Rectum (tissue), 1 donor: ENCODE measurements around the gene MUCL3.

GRCh38 chr6:30110921-30112113 is 1.6 kb downstream of the TRIM31 start:
- PRO-cap: bidirectional peak, plus-strand start at chr6:30111483, minus-strand start at chr6:30111448

DNA sequence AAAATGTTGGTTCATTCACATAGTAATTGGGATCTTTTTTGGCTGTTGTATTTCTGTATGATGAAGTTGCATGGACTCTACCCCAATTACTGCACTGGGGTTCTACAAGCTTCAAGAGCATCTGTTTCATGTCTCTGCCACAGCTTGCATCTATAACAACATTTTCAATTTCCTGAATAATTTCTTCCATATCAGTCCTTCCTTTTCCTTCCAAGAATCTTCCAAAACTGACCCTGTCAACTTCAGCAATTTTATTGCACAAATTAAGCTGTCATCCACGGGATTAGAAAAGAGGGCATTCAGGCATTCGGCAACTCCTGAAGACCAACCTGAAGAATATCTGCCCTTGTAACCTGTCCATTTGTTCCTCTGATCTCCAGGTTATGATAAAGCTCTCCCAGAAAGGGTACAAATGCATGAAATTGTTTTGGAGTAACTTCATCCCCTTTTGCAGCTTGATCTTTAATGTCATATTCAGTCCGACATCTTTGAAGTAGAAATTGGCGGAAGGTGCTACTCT is 23.8 kb downstream of the TRIM15 start:
- PRO-cap: no peak

GRCh38 chr6:30189170-30189571 is 24.0 kb downstream of the TRIM26 start:
- PRO-cap: no peak

- PRO-cap: bidirectional peak, plus-strand start at chr6:30213792, minus-strand start at chr6:30213809
Observed at GRCh38 chr6:30213703-30213910, 401 bp upstream of the TRIM26 start.

- PRO-cap: no peak
Observed at GRCh38 chr6:30285910-30286544, 40.7 kb upstream of the TRIM39 start.

DNA sequence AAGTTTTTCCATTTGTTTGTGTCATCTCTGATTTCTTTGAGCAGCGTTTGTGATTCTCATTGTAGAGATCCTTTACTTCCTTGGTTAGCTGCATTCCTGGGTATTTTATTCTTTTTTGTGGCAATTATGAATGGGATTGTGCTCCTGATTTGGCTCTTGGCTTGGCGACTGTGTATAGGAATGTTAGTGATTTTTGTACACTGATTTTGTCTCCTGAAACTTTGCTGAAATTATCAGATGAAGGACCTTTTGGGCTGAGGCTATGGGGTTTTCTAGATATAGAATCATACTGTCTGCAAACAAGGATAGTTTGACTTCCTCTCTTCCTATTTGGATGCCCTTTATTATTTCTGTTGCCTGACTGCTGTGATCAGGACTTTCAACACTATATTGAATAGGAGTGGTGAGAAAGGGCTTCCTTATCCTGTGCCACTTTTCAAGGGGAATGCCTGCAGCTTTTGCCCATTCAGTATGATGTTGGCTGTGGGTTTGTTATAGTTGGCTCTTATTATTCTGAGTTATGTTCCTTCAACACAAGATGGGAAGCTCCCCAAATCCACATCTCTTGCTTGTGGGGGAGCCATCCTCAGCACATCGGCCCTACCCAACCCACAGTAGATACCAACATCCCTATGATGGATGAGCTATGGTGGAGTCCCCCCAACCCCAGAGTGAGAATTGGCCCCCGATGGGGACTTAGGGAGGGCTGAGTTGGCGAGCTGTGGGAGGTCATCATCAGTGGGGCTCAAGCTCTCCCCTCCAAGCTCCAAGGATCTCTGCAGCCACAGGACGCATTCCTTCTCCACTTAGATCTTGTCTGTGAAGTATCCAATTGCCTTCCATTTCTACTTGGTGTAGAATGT is 38.4 kb upstream of the TRIM39 start:
- PRO-cap: no peak

DNA sequence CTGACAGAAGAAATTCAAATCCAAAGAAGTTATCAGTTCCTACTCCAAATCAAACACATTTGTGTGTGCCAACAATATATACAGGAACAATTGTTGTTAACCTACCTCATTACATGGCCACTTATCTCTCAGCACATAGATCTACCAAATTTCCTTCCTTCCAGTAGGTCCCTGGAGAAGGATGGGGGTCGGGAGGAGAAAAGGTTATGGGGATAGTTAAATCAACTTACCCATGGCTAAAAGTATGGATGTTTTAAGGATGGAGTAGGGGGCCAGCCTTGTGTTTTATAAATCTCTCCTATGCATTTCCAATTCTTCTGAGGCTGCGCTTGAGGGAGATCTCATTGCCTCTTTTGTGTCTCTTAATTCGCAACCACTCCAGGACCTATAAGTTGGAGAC is 1.1 kb downstream of the TRIM39 start:
- PRO-cap: no peak

DNA sequence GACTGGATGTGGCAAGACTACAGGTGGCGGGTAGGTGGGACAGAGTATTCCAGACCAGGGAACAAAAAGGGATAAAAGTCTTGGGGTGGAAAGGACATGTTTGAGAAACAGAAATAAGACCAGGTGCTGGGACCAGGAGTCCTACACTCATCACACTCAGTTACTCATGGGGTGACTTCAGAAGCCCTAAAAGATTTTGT is 21.2 kb downstream of the GNL1 start:
- PRO-cap: no peak

DNA sequence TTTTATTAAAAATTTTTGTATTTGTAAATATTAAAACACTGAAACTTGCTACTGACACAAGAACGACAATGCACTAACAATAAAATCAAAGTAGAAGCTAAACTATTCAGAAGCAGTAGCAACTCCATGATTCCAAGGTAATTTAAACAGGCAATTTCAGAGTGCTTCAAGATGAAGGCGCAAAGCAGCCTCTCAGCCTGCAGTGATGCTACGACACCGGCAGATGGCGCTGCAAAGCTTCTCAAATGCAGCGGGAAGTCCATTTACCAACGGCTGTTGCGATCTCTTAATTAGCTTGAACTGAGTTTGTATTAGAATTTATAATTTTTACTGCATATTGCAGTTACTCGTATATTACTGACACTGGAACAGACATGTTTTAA is 14.9 kb downstream of the GNL1 start:
- PRO-cap: no peak

- PRO-cap: unidirectional peak, minus-strand start at chr6:30570965; unidirectional peak, minus-strand start at chr6:30571079; bidirectional peak, plus-strand start at chr6:30571451, minus-strand start at chr6:30571254
Observed at GRCh38 chr6:30570516-30571358, 505 bp upstream of the ABCF1 start.

DNA sequence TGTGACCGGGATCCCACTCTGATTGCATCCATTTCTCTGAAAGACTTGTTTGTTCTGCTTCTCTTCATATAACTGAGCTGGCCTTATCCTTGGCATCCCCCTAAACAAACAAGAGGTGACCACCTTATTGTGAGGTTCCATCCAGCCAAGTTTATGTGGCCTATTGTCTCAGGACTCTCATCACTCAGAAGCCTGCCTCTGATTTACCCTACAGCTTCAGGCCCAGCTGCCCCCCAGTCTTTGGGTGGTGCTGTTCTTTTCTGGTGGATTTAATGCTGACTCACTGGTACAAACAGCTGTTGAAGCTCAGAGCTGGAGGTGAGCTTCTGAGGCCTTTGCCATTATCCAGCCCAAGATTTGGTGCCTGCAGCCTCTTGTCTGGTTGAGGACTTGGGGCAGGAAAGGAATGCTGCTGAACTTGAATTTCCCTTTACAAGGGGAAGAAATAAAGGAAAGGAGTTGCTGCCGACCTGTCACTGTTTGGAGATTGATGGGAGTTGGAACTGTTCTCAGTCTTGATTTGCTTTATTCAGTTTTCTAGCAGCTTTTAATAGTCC is 19.7 kb downstream of the ABCF1 start:
- PRO-cap: no peak

DNA sequence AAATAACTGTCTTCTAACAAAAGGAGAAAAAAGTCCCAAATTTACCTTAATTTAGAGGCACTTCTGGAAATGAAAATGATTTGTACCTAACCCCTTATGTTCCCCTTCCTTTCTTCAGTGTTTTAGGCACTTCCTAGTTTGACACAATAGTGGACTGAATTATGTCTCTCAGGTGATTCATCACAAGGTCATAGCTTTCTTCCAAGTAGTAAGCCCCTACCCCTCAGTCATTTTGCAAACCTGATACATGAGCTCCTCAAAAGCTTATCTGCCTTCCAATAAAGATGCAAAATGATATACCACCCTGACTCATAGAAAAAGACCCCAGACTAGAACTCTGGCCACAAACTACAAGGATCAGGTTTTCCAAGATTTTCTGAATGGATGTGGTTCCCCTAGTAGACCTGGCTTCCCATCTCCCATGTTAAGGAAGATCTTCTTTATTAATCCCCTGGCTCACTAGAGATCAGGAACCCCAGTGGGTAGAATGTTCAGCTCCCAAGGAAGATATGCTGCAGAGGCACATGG is 3.7 kb downstream of the PPP1R10 start:
- PRO-cap: unidirectional peak, minus-strand start at position 231 of the sequence

- PRO-cap: unidirectional peak, plus-strand start at chr6:30665542
Observed at GRCh38 chr6:30665487-30665689, 7.4 kb downstream of the DHX16 start.

GRCh38 chr6:30729469-30730331 is 9.5 kb downstream of the TUBB start:
- PRO-cap: no peak

DNA sequence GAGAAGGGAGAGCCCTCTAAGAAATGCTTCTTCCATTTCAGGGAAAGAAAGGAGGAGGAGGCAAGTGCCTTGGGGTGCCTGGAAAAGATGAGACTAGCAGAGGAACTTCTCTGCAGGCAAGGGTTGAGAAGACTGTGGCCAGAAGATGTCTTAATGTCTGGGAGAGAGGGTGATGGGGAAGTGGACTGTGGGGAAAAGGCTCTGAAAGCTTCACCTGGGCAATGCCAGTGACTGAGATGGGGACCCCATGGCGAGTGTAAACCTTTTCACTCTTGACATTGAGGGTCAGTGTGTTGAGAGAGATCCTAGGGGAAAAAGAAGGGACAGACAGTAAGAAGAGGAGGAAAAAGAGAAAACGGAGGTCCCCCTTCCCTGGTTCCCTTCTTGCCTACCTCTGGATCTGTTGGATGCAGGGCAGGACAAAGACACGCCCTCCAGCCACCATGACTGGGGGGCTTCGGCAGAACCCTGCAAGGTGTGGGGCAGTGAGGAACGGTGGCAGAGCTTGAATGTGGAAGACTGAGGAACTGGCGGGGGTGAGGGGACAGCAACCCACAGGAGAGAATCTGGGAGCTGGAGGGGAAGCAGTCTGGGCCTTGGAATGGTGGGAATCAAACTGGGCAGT is 975 bp downstream of the FLOT1 start:
- PRO-cap: no peak

DNA sequence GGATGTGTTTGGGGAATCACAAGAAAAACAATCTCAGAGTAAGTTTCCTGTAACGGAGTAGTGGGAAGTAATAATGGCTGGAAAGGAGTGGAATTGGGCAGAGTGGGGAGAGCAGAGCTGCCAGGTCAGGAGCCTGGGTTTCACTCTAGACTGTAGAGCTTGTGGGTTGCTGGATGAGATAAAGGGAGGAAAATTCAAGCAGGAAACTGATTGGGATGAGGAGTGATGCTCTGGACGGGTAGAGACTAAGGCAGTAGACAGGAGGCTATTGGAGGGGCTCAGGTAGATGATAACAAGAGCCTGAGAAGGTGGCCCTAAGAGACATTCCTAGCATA is 3.1 kb upstream of the IER3 start:
- PRO-cap: no peak

- PRO-cap: no peak
Observed at GRCh38 chr6:30875286-30875907, 8.9 kb upstream of the DDR1 start.

DNA sequence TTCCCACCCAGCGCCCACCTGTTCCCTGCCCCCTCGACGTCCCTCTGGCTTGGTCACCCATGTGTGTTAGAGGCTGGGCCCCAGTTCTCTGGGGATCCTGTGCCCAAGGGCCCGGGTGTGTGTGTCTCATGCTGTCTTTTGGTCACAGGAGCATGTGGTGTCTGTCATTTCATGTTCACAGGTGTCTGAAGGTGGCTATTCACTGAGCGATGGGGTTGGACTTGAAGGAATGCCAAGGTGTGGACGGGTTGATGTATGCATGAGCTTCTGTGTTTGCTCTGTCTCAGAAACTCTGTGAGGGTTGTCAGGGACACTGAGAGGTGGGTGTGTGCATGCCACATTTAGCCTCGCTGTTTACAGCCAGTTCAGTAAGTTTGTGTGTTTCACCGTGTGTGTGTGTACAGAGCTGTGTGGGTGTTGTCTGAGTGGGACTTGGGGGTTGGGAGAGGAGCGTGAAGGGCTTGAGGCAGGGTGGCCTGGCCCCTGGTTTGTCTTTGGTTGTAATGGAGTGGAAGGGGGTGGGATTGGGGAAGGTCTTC is 1.2 kb downstream of the DDR1 start:
- PRO-cap: bidirectional peak, plus-strand start at position 430 of the sequence, minus-strand start at position 144 of the sequence

GRCh38 chr6:30914433-30914908 is 433 bp downstream of the VARS2 start:
- PRO-cap: unidirectional peak, plus-strand start at chr6:30914562; bidirectional peak, plus-strand start at chr6:30914622, minus-strand start at chr6:30914594

DNA sequence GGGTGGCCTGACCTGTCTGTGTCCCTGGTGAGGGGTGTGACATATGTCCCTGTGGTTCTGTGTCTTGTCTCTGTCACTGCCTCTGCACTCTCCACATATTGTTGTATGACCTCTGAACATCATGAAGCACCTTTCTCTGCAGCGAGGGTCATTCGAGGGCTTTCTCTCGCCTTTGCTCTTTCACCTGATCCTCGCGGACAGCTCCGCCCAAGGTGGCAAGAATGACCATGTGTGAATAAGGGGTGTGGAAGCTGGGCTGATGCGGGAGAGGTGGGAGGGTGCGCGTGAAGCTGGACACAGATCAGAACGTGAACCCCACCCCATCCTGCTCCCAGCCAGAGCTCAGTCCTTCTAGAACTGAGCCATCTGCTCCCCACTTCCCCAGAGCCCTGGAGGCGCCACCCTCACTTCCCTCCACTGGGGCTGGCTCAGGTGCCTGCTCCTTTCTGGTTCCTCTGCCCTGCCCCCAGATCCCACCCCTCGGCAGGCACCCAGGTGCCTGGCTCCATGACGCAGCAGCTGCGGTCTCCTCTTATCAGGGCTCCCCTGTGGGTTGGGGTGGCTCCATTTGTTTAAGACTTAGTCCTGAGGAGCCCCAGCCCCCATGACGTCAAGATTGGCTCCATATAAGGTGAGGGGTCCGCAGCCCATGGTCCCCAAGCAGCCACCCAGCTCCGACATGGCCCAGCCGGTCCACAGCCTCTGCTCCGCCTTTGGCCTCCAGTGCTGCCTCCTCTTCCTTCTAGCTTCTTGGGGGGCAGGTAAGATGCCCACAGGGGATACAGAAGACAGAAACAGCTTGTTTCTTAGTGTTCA is at the start of gene MUCL3:
Gene MUCL3, plus strand, starts transcription at position 653 of the 816 bp plus-strand sequence.
- PRO-cap: unidirectional peak, plus-strand start at position 299 of the sequence